ENCODE measurements around the genes PAX8 and MARCO.

- RRBS: 16% methylated on average over 13 of the region's 59 CpGs
Measured at GRCh38 chr2:113278216-113279252, at the start of gene PAX8. Gene PAX8, minus strand, starts transcription at chr2:113278921.

DNA sequence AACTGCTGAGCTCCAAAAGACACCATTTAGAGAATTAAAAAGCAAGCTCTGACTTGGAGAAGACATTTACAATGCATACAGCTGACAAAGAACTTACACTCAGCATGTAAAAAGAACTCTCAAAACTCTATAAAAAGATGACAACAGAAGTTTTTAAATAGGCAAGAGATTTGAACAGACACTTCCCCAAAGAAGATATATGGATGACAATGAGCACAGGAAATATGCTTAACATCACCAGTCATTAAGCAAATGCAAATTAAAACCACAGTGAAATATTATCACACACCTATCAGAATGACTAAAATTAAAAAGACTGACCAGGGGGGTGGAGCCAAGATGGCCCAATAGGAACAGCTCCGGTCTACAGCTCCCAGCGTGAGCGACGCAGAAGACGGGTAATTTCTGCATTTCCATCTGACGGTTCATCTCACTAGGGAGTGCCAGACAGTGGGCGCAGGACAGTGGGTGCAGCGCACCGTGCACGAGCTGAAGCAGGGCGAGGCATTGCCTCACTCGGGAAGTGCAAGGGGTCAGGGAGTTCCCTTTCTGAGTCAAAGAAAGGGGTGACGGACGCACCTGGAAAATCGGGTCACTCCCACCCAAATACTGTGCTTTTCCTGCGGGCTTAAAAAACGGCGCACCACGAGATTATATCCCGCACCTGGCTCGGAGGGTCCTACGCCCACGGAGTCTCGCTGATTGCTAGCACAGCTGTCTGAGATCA, 28.9 kb downstream of the RABL2A start:
- RRBS: no CpG with 5 or more reads among the region's 24 CpGs

DNA sequence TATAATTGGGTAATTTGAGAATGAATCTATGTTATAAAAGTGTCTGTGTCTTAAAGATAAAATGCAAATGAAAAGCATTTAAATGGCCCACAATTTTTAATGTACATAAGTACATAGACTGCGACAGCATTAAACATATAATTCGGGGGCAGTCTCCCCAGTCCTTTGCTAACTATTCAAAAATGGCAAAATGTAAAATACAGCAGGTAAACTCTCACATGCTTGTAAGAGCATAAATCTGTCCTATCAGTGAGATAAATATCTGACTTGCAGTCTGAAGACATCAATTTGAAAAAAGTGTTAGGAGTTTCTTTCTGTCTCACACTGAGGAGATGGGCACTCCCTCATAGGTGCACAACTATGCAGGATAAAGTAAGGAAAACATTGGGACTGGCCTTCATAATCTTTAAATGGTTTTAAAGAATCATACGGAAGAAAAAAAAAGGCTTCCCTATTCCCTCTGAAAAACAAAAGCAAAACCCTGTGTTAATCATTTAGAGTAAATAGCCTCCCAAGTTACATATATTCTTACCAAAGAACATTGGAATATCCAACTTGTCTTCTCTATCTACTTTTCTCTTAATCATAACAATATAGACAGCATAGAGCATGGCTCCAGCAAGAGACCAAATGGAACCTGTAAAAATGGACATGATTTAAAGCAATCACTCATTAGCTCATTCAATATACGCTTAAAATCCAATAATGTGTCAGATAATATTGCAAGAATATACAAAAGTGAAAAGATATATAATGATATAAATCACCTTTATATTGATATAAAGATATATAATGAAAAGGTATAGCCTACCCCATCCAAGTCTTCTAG, 27.4 kb downstream of the SLC35F5 start:
- RRBS: no CpG with 5 or more reads among the region's 4 CpGs

DNA sequence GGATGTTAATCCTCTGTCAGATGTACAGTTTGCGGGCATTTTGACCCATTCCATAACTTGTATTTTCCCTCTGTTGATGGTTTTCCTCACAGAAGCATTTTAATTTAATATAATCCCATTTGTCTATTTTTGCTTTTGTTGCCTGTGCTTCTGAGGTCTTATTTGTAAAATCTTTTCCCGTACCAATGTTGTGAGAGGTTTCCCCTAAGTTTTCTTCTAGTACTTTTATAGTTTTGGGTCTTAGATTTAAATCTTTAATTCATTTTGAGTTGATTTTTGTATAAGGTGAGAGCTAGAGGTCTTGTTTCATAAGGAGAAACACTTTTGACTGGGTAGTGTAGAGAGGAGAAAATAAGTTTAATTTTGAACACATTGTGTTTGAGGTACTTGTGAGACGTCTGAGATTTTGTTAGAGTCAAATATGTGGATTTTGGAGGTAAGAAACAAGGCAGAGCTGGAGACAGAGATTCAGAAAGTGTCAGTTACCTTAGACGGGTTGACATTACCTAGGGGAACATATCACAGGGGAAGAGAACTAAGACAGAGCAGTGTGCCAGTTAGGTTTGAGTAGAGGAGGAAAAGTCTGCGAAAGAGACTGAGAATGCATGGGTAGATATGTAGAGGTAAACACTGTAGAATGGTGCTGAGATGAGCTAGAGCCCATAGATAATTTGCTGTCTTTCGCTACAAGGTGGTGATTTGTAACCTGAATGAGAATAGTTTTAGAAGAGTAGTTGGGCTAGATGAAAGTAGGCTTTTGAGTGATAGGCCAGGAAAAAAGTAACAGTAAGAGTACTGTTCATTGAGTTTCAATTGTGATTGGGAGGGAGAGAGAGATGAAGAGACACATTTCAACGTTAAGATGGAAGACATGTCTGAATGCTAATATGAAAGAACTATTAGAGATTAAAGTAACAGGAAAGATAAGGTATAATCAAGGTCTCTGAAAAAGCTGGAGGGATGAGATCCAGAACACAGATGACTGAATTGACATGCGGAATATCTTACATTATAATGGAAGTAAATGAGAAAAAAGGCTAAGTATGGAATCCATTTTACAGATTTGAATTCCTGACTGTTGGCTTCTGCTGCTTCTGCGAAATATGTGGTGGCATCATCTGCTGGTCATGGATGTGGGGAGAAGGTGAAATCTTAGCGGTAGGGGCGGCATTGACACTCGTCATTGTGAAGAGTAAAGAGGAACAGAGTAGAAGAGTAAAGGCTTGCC, 31.9 kb downstream of the ACTR3 start:
- RRBS: no CpG with 5 or more reads among the region's 12 CpGs

DNA sequence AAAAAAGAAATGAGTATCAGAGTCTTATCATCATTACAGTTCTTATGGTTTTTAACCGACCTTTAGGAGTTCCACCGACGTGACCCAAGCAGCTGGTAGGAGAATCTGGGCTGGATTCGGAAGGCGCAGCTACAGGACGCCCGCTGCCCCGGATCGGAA, 718.5 kb downstream of the DPP10 start:
- RRBS: 3% methylated on average over 2 of the region's 9 CpGs

GRCh38 chr2:117803667-117804436, 10.6 kb upstream of the DDX18 start:
- RRBS: 32% methylated on average over 1 of the region's 33 CpGs

- RRBS: no CpG with 5 or more reads among the region's 2 CpGs
Measured at GRCh38 chr2:117817305-117817821, 2.9 kb downstream of the DDX18 start.

GRCh38 chr2:117917220-117917690, 96.6 kb downstream of the CCDC93 start:
- RRBS: 97% methylated on average over 4 of the region's 12 CpGs

DNA sequence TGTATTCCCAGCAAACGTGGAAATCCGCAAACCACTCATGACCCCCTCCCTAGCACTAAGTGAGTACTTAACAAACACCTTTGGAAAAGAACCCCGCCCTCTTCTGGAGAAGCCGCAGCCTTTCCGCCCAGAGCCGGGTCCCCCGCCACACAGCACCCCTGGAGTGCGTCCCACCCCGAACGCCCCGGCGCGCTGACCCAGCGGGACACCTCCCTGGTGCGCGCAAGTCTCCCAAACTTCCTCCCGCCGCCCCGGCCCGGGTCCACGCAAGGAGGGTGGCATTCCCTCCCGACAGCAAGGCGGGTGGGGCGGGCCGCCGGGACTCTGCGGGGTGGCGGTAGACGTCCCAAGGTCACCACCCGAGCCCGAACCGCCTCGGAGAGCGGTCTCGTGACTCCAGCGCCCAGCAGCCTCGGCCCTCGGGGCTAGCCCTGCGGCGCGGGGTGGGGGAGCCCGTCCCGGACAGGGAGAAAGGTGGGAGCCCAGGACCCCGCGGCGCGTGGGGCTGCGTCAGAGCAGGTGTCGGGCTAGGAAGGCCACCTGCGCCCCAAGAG, 622 bp downstream of the CCDC93 start:
- RRBS: 2% methylated on average over 26 of the region's 50 CpGs

- RRBS: no CpG with 5 or more reads among the region's 2 CpGs
Measured at GRCh38 chr2:118112524-118113030, 24.3 kb downstream of the INSIG2 start.

DNA sequence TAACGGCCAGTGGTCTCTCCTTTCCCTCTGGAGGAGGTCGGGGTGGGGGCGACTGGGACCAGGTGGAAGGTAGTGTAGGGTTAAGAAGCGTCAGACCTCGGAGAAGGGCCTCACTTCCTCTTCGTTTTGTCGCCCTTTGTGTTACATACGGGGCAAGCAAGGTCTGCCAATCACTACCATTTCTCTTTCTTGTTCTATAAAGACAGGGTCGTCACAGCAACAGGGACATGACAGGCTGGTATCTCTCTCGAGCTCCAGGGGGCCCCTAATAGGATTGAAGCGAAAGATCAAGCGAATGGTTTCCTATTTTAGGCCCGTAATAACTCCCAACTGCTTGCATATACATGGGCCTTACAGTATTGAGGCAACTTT, 136.7 kb downstream of the INSIG2 start:
- RRBS: no CpG with 5 or more reads among the region's 13 CpGs

- RRBS: no CpG with 5 or more reads among the region's 11 CpGs
Measured at GRCh38 chr2:118941789-118942462, at the start of gene MARCO. Gene MARCO, plus strand, starts transcription at chr2:118942194.

DNA sequence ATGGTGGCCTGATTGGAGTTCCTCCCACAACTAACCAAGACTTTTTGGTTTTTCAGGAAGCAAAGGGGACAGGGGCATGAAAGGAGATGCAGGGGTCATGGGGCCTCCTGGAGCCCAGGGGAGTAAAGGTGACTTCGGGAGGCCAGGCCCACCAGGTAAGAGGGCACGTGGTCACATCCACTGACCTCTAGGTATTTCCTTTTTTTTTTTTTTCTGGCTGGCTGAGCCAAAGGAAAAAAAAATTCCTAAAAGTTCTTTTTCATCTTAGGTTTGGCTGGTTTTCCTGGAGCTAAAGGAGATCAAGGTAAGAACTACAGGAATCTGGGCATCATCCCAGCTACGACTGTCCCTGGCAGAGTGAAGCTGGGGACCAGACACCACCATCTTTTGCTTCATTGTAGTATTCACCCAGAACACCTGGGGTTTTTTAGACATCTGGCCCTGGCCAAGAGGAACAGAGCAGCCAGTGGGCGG, 39.4 kb downstream of the MARCO start:
- RRBS: no CpG with 5 or more reads among the region's 4 CpGs

GRCh38 chr2:119222376-119223108, 1.1 kb upstream of the STEAP3 start:
- RRBS: no CpG with 5 or more reads among the region's 16 CpGs

DNA sequence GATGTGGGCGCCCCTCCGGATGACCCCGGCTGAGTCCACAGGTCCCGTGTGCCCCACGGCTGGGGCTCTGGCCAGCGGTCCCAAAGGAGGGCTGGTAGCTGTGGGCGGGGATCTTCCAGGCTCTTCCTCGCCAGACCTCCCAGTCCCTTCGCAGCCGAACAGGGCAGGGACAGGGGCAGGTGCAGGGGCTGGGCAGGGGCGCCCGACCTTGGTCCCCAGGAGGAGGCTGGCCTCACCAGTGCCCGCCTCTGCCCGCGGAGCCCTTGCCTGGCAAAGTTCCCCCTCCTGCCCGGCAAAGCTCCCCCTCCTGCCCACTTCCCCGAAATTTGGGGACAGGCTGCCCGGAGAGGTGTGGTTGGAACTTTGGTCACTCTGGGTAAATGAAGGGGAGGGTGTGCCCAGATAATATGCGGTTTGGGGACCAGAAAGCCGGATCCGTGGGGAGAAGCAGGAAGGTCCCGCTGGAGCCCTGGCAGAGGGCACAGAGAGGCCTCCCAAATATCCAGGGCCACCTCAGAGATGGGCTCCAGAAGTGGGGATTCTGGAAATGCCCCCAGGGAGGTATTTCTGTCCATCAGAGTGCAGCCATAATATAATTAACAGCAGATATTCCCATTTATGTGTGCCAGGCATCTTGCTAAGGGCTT, 674 bp downstream of the STEAP3 start:
- RRBS: 15% methylated on average over 5 of the region's 22 CpGs

DNA sequence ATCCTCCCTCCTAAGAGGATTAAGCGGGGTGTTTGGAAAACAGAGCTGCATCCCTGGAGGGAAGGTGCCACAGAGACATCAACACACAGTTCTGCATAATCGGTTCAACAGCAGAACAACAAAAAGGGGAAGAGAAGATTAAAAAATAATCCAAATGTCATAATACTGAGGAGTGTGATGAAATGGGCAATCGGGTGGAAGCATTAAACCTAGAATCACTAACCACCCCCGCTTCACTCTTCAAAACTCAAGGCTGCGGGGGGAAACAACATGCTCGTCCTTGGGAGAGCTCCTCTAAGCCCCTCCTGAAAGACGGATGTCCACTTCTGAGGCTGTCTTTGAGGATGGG, 59.0 kb downstream of the STEAP3 start:
- RRBS: no CpG with 5 or more reads among the region's 7 CpGs

DNA sequence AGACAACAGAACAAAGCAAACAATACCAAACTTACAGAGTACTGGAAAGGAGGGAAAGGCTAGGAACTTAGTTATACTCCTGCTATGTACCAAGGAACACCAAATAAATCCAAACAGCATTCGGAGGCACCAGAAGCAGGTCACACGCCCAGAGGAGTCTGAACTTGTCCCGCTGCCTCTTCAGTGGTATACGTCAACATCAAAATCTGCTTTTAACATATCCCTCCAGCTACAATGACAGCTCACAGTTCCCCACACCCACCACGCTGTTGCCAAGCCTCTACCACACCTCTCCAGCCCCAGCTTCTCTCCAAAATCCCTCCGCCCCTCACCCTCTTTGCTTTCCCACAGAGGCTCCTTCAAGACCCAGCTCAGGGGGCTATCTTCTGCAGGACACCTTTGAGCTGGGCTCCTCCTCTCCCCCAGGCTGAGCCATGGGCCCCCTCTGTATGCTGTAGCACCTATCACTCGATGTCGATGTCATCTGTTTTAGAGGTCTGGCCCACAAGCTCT, 17.3 kb downstream of the C2orf76 start:
- RRBS: no CpG with 5 or more reads among the region's 8 CpGs

DNA sequence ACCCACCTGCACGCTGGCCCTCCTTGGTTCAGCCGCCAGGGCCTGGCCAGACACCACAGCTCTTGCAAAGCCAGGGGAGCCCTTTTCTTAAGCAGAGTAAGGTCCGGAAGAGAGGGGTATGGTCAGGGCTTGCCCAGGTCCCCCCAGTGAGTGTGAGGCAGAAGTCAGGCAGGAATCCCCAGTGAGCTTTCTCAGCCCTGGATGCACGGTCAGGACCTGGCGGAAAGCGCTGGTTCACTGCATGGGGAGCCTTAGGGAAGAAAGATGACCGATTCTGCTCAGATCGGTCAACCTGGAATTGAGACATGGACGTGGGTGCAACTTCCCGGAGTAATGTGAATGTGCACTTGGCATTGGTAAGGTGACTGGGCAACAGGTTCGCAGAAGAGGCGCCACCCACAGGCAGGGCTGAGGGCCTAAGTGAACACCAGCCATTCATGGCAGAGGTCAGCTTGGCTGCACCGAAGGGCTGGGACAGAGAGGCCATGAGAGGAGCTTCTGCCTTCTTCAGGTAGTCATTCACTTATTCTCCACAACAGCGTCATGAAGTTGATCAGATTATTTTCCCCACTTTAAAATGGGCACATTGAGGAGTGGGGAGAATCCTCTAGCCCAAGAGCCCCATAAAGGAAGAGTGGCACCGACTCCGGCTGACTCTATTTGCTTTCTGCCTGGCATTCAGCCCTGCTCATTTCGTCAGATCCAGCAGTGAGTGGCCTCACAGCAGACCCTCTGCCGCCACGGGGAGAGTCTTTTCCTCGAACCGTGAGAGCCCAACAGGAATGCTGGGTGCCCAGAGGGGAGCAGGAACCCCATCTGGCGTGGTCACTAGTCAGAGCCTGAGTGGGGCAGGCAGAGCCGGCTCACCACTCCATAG, 35.8 kb downstream of the SCTR start:
- RRBS: 92% methylated on average over 1 of the region's 23 CpGs

DNA sequence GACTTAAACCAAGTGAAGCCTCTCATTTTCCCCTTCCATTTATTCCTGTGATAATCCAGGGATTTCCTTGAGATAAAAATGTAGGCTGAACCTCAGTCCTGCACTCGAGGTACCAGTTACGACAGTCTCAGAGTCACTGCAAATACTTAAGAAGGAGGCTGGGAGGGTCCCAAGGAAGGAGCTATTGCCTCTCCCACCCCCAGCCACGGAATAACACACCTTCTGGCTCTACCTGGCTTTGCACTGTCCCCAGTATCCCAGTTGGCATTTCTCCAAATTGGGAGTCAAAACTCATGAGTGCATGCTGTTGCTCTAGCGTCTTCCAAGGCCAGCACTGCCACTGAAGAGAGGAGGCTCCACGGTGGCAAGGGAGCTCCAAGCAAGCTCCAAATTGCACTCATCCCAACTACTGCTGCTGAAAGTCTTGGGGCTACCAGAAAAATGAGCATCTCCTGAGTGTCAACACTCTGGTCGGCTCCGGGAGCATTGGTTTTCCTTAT, 1.7 kb downstream of the SCTR start:
- RRBS: no CpG with 5 or more reads among the region's 7 CpGs

- RRBS: no CpG with 5 or more reads among the region's 17 CpGs
Measured at GRCh38 chr2:119523153-119523772, 1.0 kb downstream of the SCTR start.